ENCODE measurements around a stretch of chr14.

GRCh38 chr14:62183580-62184003, 371.1 kb downstream of the SYT16 start:
- PRO-cap, result no peak

GRCh38 chr14:63094457-63094701, 49.1 kb upstream of the KCNH5 start:
- PRO-cap, result no peak

DNA sequence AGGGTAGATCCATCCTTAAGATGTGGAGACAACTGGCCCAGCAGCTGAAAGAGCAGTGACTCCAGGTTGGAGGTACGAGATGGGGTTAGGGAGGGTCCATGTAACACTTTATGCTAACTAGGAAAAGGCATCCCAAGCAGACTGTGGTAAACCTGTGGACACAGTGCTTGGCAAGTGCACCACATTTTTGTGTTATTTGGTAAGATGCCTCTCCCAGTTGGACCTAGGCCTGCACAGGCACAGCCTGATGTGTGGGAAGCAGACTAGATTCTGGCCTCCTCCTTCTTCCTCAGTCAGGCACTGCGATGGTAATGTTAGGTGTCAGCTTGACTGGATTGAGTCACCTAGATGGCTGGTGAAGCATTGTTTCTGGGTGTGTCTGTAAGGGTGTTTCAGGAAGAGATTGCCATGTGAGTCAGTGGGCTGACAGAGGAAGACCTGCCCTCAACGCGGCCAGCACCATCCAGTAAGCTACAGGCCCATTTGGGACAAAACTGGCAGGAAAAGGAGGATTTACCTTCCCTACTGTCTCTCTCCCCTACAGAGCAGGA, 25.3 kb upstream of the RHOJ start:
- PRO-cap, result no peak

DNA sequence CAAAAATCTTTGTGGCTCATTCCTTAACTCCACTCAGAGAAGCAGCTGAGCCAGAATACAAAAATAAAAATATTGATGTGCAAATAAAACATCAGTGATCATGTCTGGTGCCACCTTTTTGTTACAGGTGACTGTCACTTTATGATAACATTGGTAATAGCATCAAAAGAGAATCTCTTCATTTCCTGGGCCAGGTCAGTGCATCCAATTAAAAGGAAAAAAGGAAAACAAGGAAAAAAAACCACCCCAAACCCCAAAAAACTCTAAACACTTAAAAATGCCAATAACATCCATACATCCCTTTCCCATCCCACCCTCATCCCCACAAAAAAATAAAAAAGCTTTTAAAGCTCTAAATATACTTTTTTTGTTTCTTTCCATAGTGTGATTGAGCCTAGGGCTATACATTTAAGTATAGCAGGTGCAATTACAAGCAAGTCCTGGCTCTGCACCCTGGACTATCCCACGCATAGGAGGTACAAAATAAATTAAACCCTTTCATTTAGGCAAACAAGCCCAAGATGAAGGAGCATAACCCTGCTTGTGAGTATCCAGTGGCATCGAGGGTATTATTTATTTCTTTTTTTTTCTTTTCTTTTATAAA, 53.7 kb upstream of the GPHB5 start:
- PRO-cap, result no peak

DNA sequence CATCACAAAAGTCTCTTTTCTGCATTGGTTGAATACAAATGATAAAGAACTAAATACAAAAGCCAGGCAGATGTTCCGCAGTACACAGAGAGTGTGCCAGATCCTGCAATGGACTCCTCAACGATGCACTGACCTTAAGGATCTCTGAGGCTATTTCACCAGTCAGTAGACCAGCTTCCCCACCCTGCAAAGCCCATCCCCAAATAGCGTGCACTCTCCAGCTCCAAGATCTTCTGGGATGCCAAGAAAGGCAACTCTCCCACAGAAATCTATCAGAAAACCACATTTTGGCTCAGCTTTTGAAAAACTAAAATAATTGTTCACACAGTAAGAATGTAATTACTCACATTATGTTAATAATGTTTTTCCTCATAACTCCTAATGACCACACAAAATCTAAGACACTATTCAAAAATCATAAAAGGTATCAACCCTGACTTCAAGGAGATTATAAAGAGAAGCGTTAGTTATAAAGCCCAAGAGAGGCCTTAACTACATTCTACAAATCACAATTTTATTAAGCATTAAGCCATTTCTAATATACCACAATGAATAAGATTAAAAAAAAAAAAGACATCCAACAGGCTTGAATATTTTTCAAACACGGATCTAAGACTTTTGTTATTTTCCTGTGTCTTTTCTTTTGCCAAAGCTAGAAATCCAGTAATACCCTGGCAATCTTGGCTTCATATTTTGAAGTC, 90.3 kb downstream of the PPP2R5E start:
- PRO-cap, result no peak

GRCh38 chr14:63702041-63702318, 25.9 kb downstream of the SGPP1 start:
- PRO-cap, result no peak

- PRO-cap, result no peak
Observed at GRCh38 chr14:63922507-63923473, 70.0 kb downstream of the SYNE2 start.

GRCh38 chr14:64069885-64070404, 217.1 kb downstream of the SYNE2 start:
- PRO-cap, result no peak

DNA sequence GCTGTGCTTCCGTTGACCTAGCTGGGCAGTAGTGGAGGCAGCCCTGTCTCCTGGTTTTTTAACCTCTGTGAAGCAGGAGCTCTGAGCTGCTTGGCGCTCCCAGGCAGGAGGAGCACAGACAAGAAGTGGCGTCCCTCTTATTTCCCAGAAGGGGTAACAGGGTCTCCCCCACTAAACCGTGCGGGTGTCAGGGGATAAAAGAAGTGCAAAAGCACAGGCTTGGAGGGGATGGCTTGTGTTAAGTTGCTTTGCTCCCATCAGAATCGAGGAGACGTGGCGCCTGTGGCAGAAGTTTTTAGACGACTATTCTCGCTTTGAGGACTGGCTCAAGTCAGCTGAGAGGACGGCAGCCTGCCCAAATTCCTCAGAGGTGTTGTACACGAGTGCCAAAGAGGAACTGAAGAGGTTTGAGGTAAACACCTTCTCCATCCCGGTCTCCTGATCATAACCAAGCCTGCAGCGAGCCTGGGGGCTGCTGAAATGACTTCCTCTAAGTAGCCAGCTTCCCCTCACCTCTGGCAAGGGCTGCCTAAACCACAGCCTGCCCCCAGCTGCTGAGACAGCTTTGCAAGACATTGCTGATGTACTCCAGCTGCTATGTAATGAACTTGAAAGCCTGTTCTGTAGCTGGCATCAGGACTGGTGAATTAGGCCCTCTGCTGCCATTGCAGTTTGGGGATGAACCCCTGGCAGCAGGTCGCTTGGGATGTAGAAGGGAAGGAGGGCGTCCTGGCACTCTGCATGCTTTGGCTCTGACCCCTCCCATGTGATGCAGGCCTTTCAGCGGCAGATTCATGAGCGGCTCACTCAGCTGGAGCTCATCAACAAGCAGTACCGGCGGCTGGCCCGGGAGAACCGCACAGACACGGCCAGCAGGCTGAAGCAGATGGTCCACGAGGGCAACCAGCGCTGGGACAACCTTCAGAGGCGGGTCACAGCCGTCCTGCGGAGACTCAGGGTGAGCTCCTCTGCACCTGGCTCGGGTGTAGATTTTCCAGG, 84.7 kb downstream of the ESR2 start:
- PRO-cap, result no peak

DNA sequence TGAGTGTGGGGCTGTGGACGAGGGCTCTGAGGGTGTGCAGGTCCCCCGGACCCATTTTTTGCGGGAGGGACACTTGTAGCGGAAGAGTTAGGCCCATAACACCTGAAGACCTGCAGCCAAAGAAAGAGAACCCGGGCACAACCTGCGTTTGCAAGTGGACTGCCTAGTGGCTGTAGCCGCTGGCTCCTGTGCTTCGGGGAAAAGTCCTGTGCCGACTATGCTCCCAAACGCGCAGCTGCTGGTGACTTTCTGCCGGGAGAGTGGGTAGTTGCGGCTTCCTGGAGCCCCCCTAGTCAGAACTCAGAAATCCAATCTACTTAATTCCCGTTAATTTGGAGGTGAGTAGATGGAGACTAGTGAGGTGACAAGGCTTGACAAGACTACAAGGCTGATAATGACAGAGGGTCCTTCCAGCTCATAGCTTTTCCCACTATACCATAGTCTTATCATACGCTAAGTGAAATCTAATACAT, 373 bp downstream of the MTHFD1 start:
- PRO-cap, result no peak

- PRO-cap, result no peak
Observed at GRCh38 chr14:64510249-64510975, 5.8 kb downstream of the ZBTB1 start.

DNA sequence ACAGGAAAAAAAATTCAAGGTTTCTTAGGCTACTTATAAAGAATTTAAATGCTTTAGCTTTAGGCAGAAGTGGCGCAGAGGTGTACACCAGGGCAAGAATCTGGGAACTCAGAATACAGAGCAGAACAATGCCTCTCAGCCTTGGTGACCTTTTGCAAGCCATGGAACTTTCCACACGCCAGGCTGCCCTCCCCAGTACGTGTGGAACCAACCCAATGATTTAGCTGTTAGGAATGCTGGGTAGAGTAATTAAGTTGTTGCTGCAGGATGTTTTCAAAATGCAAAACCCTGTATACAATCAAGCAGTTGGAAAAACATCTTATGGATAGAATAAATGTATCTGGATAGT, 19.3 kb downstream of the PPP1R36 start:
- PRO-cap, result unidirectional peak, minus-strand start at position 102 of the sequence

GRCh38 chr14:64628832-64629638, 75.2 kb upstream of the PLEKHG3 start:
- PRO-cap, result no peak

DNA sequence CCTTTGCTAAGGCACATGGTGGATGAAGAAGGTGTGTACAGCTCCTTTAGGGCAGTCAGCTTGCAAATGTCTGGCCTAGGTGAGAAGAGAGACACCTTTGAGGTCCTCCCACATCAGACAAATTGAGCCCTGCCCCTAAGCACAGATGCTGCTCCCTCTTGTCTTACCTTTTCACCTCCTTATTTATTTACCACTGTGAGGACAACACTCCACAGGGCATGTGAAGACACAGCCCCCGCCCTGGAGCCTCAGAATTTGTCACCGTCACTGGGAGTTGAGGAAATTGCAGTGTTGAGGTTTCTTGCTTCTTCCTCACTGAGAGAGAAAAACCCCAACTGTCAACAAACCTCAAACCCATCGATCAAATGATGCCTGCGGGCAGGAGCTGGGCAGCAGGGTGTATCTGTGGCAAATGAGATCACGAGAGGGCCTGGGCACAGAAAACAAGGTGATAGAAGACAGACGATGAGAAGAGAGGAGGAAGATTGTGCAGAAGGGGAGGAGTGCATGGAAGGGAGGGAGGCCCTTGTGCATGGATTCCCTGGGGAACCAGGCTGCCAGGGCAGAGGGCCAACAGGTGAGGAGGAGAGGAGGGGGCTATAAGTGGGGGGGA, 30.5 kb upstream of the PLEKHG3 start:
- PRO-cap, result no peak

- PRO-cap, result no peak
Observed at GRCh38 chr14:64692505-64693063, 11.6 kb upstream of the PLEKHG3 start.

DNA sequence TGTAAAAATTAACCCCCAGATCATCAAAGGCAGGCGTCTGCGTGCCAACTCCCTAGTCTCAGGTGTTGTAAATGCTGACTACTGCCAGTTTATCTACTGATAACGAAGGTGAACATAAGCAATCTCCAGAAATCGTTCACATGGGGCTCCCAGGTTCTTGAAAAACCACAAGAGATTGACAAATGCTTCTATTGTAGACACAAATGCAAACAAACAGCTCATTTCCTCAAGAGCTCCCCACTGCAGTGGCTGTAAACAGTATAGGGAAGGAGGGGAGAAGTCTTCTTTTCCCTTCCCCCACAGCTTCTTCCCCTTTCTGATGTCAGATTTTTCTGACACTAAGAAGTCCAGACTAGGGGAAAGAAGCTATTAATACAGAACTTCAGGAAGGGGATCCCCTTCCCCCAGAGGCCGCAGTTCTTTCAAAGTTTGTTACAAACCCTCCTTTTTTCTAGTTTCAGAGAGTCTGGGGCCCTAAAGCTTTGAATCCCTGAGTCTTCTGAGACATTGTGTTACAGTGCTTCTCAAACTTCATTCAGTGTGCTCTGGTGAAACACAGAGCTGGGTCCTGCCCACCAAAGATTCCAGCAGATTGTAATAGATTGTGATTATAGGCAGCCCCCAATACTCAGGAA, 5.2 kb upstream of the PLEKHG3 start:
- PRO-cap, result no peak

GRCh38 chr14:64717645-64718486, 13.6 kb downstream of the PLEKHG3 start:
- PRO-cap, result no peak

- PRO-cap, result no peak
Observed at GRCh38 chr14:64736575-64737317, 32.5 kb downstream of the PLEKHG3 start.

DNA sequence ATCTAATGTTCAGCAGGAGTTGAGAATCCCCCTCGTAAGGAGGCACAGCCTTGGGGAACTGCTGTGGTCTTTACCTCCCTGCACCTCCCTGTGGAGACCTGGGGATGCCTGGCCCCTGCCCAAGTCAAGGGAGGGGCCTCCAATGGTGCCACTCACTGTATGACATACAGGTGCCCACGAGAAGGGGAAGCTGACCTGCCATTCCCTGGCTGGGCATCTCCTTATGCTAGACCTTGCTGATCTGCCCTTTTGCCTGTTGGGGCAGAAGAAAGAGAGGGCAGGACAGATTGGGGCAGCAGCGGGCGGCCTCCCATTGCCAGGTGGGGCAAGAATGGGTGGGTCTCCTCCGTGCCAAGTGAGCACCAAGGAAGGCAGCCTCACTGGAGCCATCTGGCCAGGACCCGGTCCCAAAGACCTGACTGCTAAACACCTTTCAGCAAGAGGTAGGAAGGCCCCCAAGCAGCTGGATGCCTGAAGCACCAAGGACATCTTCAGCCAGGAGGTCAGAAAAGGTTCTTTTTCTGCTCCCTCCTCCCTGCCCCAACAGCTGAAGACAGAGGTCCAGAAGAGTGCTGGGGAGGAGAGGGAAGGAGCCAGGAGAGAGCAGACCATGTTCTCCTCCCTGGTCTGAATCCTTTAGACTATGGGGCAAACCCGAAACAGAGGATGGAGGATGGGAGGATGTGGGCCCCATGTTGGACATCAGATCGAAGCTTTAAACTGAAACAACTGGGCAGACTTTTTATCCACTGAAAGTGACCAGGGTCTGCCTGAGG, 50.5 kb downstream of the PLEKHG3 start:
- PRO-cap, result no peak

GRCh38 chr14:64757723-64758730, 53.8 kb downstream of the PLEKHG3 start:
- PRO-cap, result no peak

Data from paraaortic lymph node (tissue), 1 donor.